Hair follicular keratinocyte (primary cell): ENCODE measurements around a stretch of chr7.

- RAMPAGE, long total RNA, result no peak
These were observed 648.1 kb upstream of the IGFBP3 start for GRCh38 chr7:46568955-46569743.

- RAMPAGE, long total RNA, result no peak
These were observed 822.4 kb downstream of the TNS3 start for GRCh38 chr7:46759516-46759974.

DNA sequence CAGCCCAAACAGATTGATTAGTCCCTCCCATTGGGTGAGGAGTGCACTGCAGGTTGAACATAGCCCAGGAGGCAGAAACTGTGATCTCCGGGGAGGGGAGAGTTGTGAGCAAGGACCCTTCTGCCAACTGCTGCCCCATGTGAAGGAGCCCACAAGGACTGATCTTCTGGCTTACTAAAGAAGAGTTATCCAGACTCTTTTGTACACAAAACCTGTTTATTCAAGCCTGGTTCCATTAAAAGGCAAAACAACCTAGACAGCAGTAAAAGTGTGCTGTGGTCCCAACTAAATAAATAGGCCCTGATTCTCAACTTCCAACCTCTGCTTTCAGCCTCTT is 465.2 kb downstream of the TNS3 start:
- RAMPAGE, long total RNA, result no peak

DNA sequence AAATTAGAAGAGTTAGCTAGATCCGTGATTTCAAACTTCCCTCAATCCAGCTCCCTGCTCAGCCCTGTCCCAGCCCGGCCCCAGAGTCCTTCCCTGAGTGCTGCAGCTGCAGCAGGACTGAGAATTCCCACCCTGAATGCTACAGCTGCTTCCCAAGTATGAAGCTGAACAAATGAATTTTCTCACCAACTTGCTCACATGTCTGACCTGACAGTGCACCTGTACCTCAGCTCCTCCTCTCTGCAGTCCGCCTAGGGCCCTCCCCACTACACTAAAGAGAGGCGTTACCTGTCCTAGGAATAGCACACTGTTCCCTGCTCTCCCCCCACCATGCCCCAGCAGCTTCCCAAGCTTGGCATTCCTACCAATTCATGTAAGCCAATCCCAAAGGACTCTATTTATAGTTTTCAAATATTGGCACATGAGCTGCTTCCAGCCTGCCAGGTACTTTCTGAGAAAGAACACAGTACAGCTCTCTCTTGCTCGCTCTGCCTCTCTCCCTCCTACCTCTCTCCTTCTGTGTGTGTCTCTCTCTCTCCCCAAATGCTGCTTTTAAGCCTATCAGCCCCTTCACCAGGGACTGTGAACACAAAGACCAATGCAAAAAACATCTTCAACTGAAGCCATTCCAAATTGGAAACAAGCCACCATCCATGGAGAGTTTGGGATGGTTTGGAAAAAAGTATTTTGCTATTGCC is 400.1 kb downstream of the TNS3 start:
- RAMPAGE, long total RNA, result no peak

- RAMPAGE, long total RNA, result no peak
These were observed 353.3 kb downstream of the TNS3 start for GRCh38 chr7:47228571-47229062.

DNA sequence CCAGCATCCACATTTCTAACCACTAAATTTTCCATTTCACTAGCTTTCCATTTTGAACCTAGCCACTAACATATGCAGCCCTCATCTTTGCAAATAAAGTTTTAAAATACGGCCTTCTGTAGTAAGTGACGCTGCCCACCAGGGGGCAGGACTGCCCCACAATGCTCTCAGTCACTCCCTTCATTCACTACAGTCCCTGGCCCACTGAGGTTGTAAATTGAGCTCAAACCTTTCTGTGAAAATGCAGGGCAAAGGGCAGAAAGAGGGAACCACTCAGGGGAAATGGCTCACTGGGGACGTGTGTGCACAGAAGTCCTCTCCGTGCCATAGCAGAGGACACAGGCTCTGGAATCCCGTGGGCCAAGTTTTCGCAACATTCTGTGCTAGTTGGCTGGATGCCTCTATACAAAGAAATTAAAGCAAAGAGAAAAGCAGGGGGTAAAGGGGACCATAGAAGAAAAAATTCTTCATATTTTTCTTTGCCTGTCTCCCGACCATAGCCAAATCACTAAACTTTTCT is 315.6 kb downstream of the TNS3 start:
- RAMPAGE, long total RNA, result no peak

GRCh38 chr7:47308715-47309431 is 273.0 kb downstream of the TNS3 start:
- RAMPAGE, long total RNA, result no peak

DNA sequence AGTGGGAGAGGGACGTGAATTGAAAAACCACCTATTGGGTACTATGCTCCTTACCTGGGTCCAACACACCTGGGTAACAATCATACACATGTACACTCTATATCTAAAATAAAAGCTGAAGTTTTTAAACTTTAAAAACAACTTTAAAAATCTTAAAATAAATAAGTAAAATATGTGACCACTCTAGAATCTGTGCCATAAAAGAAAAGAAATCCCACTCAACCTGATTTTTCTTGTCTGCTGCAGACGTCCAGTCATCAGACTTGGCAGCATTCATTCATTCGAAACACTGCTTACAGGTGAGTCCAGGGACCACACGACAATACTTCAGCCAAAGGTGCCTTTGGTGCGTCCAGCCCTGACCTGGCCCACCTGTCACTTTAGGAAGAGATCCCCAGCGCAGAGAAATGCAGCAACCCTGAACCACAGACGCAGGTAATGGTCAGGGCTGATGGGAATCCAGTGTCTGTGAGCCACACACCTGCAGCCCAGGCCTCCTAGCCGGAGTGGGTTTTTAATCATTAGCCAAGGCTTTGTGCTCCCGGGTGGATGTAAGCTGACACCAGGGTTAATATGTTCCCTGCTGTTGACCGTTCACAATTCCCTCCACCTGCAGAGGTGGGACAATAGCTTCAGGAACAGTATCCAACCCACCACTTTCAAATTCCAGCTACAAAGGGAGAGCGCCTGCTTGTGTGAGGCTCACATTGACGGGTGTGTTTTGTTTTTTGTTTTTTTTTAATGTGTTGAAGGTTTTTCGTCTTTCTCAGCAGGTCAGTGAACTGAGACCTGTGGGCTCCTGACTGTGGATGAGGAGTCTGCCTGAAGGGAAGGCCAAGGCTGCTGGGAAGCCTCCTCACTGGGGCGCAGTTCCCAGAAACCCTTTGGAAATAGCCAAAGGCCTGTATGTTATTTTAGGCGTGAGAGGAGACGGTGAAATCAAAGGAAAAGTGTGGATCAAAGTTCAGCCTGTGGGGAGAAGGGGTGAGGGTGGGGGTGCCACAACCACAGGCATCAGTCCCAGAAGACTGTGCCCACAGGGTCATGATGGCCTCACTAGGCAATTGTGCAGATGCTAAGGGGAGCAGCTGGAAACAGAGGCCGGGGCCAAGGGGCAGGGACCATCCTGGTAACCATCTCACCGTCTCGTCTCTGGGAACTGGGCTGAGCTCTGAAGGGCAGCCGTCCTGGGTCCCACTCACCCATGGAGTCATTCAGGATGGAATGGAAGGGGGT is 111.3 kb downstream of the TNS3 start:
- RAMPAGE, long total RNA, result no peak

- RAMPAGE, long total RNA, result no peak
These were observed 109.1 kb downstream of the TNS3 start for GRCh38 chr7:47472872-47473240.

DNA sequence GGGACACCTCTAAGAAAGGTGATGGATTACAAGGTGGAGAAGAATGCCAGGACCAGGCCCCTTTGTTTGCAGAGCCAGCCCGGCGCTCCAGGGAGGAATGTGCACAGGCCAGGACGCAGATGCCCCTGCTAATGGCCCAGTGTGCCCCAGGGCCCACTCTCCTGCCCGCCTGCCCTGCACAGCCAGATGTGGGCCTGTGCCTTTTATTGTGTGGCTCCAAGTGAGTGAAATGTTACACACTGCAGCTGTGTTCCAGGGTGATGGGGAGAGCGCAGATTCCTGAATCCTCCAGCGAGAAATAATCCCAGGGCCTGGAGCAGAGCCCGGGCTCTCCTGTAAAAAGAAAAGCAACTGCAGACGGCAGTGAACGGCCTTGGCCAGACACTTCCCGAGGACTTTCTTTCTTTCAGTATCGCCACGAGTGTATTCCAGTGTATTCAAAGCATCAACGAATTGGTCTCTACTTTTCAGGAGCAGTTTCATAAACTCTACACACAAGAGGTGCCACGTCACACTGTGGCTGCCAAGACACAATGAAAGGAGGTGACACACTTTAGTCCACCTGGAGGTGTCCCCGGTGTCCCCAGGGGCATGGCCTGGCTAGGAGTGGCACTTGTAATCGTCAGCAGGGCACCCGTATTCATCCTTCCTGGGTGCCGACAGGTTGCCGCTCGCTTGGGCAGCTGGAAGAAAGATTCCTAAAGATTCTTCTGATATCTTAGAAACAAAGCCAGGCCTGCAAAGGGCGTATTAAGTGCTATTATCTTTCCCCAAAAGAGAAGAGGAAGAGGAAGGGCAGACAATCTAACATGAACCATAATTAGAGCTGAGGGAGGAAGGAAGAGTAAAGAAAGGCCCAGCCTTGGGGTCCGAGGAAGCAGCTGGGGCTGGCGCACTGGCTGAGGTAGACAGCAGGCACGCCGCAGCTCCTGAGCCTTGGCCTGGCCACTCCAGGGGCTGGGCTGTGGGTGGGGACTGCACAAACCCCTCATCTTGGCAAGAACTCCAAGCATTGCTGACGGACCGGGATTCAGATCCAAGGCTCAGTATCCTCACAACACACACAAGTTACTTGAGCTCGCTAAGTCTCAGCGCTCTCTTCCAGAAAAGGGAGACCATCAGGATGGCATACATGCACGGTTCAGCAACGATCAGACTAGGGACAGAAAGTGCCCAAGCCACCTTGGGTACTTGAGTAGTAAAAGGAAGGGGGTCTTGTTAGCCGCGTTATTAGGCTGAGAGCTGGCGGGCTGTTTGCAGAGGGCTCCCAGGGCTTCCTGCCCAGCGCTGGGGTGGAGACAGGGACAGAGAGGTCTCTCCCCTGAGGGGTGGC is 4.9 kb downstream of the TNS3 start:
- RAMPAGE, long total RNA, result no peak

GRCh38 chr7:47579383-47579755 is 2.5 kb downstream of the TNS3 start:
- RAMPAGE, long total RNA, result no peak

DNA sequence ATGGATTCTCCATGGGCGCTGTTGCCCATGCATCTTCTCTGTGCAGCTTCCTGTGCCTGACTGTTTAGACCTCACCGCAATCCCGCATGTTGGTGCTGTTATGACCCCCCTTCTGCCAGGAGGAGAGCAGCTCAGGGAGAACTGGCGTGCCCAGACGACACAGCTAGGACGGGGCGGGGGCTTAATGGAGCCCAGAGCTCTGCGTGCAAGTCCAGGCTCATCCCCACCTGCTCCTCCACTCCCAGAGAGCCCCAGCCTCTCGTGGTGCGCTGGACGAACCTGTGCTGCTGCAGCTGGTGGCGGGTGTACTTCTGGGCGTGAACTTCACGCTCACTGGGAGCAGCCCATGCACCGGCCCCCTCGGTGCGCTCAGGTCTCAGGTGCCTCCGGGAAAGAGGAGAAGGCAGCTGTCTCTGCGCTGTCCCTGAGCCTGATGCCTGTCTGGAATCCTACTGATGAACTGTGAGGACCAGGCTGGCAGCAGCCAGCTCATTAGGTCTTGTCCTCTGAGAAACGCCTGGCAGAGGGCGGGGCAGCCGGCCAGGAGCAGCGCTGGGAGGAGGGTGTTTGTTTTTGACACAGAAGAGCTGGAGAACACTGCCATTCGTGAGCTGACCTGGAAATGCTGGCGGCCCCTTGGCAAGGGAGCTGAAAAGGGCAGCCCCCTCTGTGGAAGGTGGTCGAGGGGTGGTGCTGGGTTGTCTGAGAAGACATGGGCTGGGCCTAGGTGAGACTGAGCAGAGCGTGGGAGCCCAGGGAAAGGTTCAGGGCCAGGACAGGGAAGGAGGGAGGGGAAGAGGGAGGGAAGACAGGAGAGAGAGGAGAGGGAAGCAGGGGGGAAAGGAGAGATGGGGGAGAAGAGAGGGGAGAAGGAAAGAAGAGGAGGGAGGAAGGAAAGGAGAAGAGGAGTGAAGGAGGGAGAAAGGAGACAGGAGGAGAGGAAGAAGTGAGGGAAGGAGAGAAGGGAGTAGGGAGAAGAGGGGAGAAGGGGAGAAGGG is 53.3 kb upstream of the TNS3 start:
- RAMPAGE, long total RNA, result no peak

DNA sequence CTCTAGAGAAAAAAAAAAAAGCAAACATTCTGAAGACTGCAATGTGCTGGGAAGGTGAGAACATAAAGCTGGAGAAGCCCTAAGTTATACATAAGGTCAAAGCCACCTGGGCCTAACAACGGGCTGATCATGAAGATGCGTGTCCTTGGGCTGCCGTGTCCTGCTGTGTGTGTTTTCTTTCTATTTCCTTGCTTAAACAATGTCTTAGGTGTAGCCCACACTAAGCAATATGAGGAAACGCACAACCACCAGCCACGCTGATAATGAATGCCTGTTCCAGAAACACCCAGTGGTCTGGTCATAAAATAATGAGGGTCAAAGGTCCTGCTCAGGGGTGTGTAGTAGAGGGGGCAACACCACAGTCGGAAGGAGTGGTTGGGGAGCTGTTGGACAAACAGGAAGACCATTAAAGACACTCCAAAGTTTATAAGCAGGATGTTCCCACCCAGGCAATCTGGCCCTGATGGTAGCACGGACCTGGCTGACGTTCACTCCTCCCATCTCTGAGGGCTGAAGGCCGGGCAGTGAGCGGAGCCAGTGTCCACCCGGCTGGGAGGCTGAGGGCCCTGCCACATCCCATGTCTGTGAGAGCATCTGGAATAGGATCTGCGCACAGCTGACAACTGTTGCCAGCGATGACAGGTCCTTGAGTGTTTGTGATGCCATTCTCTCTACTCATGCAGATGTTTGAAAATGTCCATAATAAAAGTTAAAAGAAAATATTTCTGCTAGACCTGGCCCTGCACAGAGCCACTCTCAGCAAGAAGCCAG is 7.8 kb downstream of the PKD1L1 start:
- RAMPAGE, long total RNA, result no peak

DNA sequence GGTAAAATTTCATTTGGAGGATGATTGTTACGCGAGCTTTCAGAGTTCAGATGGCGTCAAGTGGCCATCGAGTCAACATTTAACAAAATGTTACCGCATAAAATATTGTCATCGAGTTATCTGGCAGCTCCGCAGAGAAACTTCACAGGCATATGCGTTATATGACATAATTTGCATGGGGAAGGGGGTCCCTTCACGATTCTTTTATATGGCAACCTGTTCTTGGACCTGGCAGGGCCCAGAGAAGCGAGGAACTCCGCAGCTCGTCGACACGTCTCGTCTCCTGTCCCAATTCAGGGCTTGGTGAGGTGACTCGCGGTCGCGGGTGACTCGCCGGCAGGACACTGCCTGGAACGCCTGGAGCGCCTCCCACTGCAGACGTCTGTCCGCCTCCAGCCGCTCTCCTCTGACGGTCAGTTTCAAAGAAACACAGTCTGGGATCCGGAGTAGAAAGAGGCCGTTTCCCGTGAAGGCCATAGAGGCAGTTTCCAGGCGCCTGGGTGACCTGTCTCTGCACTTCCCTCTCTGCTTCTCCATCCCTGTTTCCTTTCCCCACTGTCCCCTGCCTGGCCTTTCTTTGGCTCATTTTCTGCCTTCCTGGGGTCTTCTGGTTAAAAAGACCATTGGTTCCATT is 1.0 kb downstream of the UPP1 start:
- RAMPAGE, long total RNA, result no peak

DNA sequence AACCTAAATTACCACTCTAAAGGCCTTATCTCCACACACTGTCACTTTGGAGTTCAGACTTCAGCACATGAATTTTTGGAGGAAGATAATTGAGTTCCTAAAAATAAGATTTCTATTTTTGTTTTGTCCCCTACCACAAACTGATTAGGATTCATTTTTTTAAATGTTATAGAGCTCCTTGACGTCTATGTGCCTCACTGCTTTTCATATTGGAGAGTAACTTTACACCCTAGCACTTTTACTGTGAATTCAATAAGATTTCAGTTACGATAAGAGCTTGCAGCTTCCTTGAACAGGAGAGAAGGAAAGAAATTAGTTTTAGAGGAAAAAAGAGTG is 142.7 kb upstream of the VWC2 start:
- RAMPAGE, long total RNA, result no peak

- RAMPAGE, long total RNA, result no peak
These were observed 561 bp downstream of the SPATA48 start for GRCh38 chr7:50096344-50096543.

DNA sequence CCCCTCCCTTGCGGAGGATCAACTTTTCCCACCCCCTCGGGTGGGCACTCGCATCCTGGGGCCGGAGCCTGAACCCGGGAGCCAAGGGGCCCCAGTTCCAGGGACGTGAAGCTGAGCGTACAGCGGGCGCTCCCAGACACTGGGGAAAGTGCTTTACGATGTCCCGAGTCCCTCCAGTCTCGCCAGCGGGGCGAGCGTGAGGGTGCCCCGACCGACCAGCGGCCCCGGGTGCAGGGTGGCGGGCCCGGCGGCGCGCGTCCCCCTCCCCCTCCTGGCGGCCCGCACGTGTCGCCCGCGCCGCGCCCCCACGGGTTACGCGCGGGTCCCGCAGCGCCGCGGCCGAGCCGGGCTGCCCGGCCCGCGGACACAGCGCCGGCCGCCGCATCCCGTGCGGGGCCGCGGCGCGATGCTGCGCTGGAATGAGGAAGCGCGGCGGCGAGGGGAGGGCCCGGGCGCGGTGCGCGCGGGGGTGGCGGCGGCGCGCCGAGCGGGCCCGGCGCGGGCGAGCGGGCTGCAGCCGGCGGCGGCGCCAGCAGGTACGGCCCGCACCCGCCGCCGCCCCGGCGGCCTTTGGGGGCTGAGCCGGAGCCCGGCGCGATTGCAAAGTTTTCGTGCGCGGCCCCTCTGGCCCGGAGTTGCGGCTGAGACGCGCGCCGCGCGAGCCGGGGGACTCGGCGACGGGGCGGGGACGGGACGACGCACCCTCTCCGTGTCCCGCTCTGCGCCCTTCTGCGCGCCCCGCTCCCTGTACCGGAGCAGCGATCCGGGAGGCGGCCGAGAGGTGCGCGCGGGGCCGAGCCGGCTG is 735 bp upstream of the IKZF1 start:
- RAMPAGE, long total RNA, result no peak

DNA sequence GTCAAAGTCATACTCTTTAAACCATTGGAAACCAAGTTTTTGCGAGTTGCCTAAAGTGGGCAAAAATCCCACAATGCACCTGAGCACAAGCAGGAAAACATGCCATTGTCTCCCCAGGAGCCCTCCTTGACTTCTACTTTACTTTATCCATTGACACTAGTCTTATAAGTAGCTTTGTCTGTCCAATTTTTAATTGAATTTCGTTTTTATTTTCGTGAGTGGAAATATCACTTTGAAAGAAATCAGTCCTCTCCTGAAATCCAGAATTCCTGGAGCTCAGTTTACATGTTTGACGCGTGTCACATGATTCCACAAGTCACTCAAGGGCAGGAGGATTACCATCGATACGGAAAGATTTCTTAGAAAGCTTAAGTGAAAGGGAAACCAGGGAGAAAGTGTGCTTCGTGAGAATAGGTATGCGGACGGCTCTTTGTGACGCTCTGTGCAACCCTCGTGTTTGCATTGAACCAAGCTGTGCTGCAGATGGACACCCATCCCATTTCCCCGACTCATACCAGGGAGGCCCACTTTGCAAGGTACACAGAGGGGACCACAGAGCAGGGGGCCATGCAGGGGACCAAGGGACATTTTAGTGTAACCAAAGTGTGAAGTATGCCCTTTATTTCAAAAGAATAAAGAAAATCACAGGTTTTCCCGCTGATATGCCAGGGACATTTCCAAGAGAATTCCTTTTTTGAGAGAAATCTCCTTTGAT is 43.1 kb downstream of the IKZF1 start:
- RAMPAGE, long total RNA, result no peak

DNA sequence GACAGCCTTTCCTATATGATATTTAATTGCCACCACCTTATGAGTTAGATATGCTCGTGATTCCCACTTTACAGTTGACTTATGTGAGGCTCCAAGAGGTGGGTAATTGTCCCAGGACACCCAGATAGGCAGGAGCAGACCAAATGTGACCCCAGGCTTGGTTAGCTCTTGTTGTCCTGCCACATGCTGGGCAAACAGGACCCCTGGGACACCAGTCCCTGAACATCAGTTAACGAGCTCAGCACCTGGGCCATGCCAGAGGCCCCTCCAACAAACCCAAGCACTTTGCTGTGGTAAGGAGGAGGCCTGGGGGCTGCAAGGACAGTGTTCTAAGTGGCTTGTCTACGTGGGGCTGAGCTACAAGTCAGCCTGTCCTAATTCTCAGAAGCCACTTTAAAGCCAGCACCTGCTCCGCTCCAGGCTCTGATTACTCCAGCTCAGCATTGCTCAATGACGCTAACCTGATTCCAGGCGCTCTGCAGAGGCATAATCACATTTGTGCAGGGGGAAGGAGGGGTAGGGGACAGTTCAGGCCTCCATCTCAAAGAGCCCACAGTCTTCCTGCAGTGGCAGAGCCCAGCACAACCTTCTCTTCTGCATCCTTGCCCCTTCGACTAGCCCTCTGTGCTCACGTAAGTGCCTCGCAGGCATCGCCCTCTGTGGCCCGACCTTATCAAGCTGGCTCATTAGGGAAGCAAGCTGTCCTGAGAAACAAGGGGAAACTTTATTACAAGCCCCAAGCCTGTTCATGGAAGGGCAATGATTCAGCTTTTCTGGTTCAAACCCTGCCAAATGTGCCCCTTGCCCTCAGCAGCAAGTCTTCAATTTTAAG is 57.2 kb downstream of the DDC start:
- RAMPAGE, long total RNA, result no peak

GRCh38 chr7:50674259-50674885 is 108.3 kb downstream of the GRB10 start:
- RAMPAGE, long total RNA, result no peak